H9 (cell line): ENCODE results near the gene DGKD.

GRCh38 chr2:232134459-232134968, 173.0 kb downstream of the DIS3L2 start:
- PRO-cap, result no peak

GRCh38 chr2:232300752-232301141, 77.8 kb upstream of the ALPP start:
- PRO-cap, result no peak

DNA sequence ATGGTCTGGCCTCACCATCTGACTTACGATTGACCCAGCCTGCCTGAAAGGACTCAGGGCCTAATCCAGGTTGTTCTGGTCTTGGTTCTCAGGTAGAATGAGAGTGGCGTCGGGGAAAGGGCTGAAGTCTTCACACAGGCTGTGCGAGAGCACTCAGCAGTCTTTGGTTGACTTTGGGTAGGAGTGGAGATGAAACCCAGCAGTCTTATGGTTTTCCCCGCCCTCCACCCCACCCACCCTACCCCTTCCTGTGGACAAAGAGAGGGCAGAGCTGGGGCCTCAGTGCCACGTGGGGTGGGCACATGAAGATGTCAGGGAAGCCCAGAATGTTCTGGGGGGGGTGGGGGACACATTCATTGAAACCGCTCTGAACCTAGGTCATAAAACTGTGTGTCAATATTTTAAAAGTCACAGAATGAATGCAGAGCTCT, 58.7 kb upstream of the ALPP start:
- PRO-cap, result no peak

DNA sequence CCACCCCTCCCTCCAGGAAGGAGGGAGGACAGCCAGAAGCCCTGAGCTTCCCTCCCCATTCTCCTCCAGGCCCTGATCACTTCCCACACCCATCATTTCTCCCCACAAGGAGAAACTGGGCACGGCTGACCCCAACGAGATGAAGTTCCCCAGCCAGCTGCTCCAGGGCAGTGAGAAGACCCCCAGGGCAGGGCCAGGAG, 12.9 kb upstream of the ECEL1 start:
- PRO-cap, result no peak

GRCh38 chr2:232539878-232540110, 302 bp downstream of the CHRNG start:
- PRO-cap, result no peak

GRCh38 chr2:232556226-232556981, 5.9 kb downstream of the EIF4E2 start:
- PRO-cap, result no peak

- PRO-cap, result no peak
Observed at GRCh38 chr2:232794634-232795071, 18.3 kb upstream of the KCNJ13 start.

DNA sequence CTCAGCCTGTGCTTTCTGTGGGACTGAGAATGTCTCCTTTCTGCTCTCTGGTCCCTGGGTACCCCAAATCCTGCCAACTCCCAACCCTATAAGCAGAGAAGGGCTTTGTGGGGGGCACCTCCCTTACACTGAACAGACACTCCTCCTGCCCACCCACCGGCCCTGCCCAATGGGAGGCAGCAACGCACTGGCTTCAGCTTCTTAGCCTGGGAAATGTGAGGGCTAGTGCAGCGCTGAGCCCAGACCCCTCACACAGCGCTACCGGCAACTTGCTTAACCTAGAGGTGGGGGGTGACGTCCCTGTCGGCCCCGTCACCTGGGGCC, 5.5 kb downstream of the SNORC start:
- PRO-cap, result no peak

DNA sequence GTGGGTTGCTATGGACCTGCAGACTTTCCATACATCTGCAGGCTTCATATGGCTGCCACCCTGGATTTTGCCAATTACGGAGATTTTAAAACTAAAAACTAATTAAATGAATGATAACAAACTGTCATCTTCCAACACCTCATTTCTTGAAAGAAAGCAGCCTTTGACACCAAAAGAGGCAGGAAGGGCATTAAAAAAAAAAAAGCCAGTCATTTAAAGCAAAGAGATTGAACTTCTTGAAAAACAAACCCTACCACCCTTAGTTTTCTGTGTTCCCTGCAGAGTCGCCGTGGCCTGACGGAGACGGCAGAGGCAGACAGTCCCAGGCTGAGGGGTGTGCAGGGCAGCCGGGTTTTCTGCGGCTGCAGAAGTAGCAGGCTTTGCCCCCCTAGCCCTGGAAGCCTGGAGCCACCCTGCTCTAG, 2.7 kb downstream of the INPP5D start:
- PRO-cap, result no peak

GRCh38 chr2:233082618-233083114, 22.5 kb downstream of the INPP5D start:
- PRO-cap, result no peak

- PRO-cap, result no peak
Observed at GRCh38 chr2:233091364-233092232, 31.5 kb downstream of the INPP5D start.

DNA sequence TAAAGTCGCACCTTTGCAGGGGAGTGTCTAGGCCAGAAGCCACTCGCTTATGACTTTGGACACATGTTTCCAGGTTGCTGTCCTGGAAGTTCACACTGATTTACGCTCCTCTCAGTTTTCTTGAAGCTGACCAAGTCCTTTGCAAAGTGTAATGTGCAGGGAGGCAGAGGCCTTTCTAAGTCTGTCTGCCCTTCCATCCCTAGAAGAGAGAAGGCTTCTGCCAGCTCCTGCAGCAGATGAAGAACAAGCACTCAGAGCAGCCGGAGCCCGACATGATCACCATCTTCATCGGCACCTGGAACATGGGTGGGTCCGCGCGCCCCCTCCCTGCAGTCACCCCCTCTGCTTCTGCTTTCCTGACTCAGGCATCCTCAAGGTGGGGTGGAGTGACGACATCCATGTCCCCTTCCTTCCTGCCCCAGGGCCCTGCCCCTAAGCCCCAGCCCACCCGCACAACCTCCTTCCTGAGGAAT, 89.9 kb upstream of the ATG16L1 start:
- PRO-cap, result no peak

DNA sequence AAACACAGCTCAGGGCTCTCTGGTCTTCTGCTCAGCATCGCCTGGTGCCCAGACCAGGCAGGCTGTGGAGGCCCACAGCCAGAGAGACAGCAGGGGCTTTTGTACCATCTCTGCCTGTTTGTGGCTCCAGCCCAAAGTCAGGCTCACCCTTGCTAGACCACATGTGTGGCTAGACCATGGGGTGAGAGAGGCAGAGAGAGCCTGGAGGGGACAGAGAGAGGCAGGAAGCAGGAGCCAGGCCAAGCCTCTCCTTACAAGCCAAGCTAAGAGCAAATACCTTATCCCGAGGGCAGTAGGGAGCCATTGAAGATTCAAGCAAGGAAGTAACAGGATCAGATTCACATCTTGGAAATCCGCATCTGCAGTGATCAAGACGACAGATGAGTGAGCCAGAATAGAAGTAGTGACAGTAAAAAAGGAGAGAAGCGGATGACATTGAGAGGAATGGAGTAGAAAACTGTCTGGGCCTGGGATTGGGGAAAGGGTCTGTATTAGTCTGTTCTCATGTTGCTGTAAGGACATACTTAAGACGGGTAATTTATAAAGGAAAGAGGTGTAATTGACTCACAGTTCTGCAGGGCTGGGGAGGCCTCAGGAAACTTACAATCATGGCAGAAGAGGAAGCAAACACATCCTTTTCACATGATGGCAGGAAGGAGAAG, 60.8 kb upstream of the ATG16L1 start:
- PRO-cap, result no peak

DNA sequence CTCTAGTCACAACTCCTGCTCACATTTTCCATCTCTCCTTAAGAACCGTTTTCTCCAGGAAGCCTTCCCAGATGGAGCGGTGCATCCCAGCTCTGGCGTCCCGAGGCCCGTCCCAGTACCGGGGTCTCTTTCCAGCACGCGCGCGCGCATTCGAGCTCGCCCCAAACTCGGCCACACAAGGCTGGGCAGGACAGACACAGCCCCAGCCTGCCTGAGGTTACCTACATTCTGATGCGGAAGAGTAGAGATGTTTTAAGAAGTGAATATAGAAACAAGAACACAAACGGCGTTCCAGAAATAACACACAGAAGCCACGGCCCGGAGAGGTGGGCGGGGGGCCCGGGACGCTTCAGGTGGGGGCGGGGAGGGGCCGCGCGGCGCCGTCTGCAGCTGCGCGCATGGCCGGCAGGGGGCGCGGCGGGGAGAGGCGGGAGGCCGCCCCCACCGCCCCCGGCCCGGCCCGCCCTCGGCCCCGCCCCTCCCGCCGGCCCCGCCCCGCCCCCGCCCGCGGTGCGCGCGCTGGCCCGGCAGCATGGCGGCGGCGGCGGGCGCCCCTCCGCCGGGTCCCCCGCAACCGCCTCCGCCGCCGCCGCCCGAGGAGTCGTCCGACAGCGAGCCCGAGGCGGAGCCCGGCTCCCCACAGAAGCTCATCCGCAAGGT, at the start of gene DGKD:
Gene DGKD (plus strand): TSS at position 508 of the 660 bp plus-strand sequence.
- PRO-cap, result bidirectional peak, plus-strand start at position 533 of the sequence, minus-strand start at position 326 of the sequence

DNA sequence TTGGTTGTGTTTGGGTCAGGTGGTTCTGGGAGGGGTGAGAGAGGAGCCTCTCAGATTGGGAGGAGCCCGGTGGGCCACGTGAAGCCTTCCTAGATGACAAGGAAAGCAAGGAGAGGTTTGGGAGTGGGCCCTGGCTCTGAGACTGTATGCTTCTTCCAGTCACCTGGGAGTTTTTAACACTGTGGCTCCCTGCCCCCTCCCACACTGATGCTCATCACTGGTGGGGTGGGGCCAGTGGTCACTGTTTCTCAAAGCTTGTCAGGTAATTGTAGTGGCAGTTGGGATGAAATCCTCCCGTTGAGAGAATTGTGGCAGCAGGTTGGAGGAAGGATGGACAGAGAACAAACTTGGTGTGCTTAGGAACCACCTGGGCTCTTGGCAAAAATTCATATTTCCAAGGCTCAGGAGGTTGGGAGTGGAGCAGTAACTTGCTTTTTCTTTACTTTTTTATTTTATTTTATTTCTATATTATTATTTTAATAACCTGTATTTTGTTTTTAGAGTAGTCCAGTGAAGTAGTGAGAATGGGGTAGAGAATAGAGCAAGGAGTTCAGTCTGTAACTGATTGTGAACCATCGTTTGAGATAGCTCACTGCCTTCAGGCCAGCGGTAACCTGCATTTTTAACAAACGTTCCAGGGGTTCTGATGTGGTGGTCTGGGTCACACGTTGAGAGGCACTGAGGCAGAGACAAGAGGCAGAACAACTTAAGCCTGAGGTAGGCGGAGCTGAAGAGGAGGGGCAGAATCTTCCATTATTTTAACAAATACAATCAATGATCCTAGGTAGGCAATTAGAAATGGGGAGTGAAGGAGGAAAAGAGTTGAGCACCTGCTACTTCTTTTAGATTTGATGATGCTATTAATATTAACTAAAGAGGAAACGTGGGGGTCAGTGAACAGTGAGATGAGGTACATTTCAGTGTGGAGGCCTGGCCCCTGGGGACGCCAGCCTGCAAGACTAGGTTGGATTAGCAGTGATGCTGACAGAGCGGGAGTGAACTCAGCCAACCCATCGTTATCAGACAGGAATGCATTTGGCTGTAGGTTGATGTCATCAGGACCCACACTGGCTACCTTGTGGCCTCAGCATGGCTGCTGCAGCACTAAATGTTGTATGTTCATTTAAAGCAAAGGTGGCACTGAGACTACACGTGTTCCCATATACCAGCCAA, 25.4 kb downstream of the DGKD start:
- PRO-cap, result no peak

DNA sequence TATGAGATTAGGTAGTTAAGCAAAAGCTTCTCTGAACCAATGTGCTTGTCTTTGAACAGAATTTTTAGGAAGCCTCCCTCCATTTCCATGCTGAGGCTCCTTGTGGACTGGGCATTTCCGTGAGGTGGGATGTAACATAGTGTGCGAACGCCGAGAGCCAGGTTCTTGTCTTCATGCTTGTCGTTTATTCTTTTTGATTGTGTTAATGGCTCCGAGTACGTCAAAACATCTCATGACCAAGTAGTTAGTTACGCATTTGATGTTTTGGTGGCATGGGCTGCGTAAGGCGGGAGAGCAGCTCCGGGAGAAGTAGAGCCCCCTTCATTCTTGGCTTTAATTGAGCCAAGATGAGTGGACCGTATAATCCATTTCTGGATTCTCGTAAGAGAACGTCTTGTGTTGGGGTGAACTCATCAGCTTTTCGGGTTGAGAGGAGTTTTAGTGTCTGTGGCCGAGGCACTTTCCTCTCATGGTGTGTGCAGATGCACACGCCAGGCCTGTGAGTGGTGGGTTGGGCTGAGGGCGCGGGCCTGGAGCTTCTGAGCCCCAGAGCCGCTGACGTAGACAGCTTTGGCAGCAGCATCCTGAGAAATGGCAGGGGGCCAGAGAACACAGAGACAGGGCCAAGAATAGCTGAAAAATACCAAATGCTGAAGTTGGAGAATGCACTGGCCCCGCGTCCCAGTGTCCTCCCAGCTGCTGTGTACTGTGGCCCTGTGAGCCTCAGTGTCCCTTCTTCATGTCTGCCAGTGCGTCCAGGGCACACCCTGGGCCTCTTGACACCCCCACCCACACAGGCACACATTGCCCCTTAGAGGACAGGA, 33.2 kb downstream of the DGKD start:
- PRO-cap, result no peak

GRCh38 chr2:233456961-233457990, 103.0 kb downstream of the DGKD start:
- PRO-cap, result no peak

- PRO-cap, result no peak
Observed at GRCh38 chr2:233457991-233458505, 103.8 kb downstream of the DGKD start.

DNA sequence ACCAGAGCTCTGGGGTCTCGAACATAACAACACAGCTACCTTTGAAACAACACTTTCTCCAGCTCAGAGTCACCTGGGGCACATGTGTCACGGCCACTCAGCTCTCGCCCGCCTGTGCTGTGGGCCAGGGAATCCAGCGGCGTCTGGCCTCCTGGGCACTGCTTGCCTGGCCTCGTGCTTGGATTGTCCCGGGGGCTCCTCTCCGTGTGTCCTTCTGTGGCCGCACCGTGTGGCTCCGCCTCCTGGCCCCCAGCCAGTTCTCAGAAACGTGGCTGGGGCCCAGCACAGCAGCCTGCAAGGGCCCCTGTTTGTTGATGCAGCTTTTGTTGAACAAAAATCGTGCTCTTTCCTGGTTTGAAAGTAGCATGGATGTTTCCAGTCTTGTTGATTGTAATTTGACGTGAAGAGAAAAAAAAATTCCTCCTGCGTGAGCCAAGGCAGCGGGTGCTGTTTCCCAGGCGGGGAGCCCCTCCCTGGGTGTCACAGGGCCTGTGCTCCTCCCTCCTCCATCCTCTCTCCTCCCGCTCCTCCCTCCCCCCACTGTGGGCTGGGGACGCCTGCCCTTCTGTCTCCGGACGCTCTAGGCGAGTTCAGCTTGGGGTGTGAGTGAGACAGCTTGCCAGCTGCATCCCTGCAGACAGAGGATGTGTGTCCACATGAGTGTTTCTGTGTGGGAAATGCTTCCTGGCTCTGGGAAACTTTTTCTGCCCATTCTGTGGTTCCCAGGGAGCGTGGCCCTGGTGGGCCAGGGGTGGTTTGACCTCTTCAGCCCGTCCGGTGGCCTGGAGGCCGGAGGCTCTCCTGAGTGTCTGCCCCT, 96.7 kb downstream of the USP40 start:
- PRO-cap, result no peak

GRCh38 chr2:233474719-233475113, 91.9 kb downstream of the USP40 start:
- PRO-cap, result no peak